Esophagus muscularis mucosa (tissue), 4 donors: ENCODE results near the gene SLC35D3.

GRCh38 chr6:136551119-136551601, 938 bp upstream of the MAP7 start:
- PRO-cap, result no peak
- RAMPAGE, long total RNA, 4 experiments, result no peak in any of the 4 experiments

DNA sequence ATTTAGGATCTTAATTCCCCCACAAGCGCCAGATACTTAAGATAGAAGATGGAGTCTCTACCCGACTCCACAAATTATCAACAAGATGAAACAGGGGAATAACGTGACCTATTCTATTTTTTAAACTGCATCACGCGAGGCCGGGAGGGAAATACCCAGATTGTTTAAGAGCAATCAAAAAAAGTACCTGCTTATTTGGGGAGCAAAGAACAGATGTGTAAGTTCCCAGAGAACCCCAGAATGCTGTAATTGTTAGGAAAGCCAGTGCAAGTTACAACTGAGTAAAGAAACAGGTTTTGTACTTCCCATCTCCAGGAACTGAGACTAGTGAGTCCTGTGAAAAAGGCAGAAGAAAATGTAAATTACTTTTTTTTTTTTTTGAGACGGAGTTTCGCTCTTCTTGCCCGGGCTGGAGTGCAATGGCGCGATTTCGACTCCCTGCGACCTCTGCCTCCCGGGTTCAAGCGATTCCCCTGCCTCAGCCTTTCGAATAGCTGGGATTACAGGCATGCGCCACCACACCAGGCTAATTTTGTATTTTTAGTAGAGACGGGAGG, 1.2 kb upstream of the MAP3K5 start:
- PRO-cap, result no peak
- RAMPAGE, long total RNA, 4 experiments, result no peak in any of the 4 experiments

GRCh38 chr6:136922134-136922872, at the start of gene SLC35D3:
Gene SLC35D3 (plus strand): TSS chr6:136922301.
- PRO-cap, result no peak
- RAMPAGE, long total RNA, 4 experiments, result no peak in any of the 4 experiments

DNA sequence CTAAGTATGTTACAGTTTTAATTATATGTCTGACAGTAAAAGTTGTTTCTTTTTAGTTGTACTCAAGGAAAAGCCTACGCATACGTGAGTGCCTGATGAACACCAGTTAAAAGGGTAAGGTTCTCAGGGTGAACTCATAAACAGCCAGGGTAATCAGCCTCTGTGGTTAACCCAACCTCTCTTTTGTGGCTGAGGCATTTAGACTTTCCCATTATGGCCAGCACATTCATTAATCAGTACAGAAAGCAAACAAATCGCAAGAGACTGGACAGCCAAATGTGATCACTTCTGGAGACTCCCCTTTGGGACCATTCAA, 19.0 kb downstream of the IL20RA start:
- PRO-cap, result no peak
- RAMPAGE, long total RNA, 4 experiments, result no peak in any of the 4 experiments

- PRO-cap, result no peak
- RAMPAGE, long total RNA, 4 experiments, result no peak in any of the 4 experiments
Measured at GRCh38 chr6:137045461-137045824, 678 bp upstream of the IL20RA start.

GRCh38 chr6:137211879-137212251, 7.3 kb downstream of the IFNGR1 start:
- PRO-cap, result no peak
- RAMPAGE, long total RNA, 4 experiments, result no peak in any of the 4 experiments

GRCh38 chr6:137648098-137648404, 153.9 kb upstream of the OLIG3 start:
- PRO-cap, result no peak
- RAMPAGE, long total RNA, 4 experiments, result no peak in any of the 4 experiments

GRCh38 chr6:137723800-137724381, 143.2 kb upstream of the TNFAIP3 start:
- PRO-cap, result no peak
- RAMPAGE, long total RNA, 4 experiments, result no peak in any of the 4 experiments

GRCh38 chr6:137731894-137732552, 135.0 kb upstream of the TNFAIP3 start:
- PRO-cap, result no peak
- RAMPAGE, long total RNA, 4 experiments, result no peak in any of the 4 experiments

GRCh38 chr6:137772979-137773332, 94.1 kb upstream of the TNFAIP3 start:
- PRO-cap, result no peak
- RAMPAGE, long total RNA, 4 experiments, result no peak in any of the 4 experiments

DNA sequence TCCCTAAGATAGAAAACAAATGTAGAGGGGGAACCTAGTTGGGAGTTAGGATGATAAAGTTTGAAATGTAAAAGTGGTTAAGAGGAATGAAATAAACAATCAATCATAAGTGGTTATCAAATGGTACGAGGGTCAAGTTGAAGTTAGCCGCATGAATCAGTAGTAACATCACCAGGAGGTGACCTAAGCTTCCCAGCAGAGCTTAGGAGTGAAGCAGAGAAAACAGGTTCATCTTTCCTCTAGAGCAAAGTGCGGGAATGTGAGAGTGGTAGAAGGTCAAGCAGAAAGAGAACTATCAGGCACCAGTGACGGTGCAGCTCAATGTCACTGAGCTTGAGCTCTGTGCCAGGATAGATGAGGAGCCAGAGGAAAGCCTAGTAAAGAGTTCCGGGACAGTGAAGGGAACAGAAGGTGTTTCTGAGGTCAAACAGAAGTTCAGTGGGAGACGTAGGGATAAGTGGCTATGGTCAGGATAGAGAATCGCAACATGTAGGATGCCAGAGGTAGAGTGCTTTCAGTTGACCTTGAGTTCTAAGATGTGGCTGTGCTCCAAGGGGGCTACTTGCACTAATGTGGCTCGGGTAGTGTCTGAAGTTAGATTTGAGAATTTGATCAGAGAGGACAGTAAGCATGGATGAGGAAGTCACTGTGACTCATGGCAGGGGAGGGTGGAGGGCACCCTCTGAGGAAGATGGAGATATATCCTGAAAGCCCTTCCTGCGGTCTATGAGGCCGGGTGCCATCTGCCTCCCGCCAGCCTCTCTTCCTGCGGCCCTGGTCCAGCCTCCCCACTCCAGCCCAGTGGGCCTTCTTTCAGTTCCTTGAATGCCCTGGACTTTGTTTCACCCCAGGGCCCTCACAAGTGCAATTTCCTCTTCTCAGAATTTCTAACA, 20.6 kb upstream of the TNFAIP3 start:
- PRO-cap, result no peak
- RAMPAGE, long total RNA, 4 experiments, result no peak in any of the 4 experiments

- PRO-cap, result bidirectional peak, plus-strand start at chr6:137868223, minus-strand start at chr6:137868211
- RAMPAGE, long total RNA, 4 experiments, result start-site peak on the minus strand in 4 of 4 experiments, at chr6:137868153-137868236 at its widest, 15 to 34 reads per replicate
Measured at GRCh38 chr6:137867935-137868405, 911 bp downstream of the TNFAIP3 start.

- PRO-cap, result no peak
- RAMPAGE, long total RNA, 4 experiments, result no peak in any of the 4 experiments
Measured at GRCh38 chr6:138105351-138105801, 1.8 kb downstream of the PERP start.

DNA sequence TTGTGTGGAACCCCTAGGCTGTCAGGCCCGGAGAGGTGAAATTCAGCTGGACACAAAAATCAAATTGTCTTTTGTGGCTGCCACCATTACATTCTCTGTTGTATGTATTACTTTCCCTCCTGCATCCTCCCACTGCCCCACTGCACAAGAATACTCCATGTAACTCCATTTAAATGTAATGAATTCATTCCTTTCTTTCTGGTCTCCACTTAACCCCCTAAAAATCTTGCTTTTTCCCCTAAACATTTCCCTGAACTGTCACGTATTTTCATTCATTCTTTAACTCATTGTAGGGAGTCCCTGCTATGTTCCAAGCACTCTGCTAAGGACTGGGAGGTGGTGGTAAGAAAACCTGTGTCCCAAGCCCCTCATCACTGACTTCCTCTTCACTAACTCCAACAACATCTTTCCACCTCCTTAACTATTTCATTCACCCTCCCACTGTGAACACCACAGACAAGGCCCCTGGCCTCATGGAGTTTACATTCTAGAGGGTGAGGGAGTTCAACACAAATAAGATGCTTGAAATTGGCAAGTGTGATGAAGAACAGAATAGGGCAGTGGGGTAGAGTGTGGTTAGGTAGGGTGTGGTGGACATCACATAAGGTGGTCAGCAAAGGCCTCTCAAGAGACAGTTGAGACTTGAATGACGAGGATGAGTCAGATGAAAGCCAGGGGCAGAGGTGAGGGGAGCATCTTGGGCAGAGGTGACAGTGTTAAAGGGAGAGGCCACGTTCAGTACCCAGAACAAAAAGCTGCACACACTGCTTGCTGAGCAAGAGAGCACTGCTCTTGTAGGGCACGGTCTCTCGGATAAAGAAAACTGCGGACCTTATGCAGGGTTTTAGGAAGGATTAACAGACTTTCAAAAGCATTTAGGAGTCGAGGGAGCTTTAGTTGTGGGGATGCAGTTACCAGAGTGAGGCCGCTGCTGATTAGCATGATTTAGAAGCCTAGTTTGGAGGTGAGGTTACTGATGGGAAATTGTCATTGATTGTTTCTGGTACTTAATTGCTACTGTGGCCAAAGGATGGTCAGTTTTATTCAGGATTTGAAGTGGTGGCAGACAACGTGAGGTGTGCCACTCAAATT, 9.8 kb downstream of the HEBP2 start:
- PRO-cap, result no peak
- RAMPAGE, long total RNA, 4 experiments, result no peak in any of the 4 experiments

DNA sequence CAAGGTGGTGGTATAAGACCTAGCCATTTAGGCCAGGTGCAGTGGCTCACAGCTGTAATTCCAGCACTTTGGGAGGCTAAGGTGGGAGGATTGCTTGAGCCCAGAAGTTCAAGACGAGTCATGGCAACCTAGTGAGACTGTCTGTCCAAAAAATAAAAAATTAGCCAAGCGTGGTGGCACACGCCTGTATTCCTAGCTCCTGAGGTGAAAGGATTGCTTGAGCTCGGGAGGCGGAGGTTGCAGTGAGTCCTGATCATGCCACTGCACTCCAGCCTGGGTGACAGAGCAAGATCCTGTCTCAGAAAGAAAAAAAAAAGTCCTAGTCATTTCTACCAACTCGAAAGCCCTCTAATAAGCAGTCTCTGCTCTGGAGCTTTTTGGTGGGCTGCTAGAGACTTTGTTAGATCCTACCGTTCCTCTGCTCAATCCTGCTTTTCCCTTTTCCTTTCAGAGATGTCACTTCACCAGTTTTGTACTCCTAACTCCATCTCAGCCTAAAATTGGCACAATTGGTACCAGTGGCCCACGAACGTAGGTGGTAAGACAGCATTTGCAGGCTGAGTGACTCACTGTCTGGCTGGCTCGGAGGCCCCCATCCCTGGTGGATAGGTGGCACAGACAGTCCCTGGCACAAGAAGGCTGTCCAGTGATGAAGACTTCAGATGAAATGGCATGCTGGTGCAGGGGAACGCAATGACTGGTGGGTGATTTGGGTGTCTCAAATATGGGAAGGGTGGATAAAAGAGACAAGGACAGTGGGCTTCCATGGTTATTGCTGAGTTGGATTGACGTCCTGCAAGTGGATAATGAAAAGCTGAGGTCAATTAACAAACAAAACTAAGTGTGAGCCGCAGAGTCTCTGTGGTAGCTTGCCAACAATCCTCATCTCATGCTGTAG, 11.0 kb downstream of the HEBP2 start:
- PRO-cap, result no peak
- RAMPAGE, long total RNA, 4 experiments, result no peak in any of the 4 experiments

DNA sequence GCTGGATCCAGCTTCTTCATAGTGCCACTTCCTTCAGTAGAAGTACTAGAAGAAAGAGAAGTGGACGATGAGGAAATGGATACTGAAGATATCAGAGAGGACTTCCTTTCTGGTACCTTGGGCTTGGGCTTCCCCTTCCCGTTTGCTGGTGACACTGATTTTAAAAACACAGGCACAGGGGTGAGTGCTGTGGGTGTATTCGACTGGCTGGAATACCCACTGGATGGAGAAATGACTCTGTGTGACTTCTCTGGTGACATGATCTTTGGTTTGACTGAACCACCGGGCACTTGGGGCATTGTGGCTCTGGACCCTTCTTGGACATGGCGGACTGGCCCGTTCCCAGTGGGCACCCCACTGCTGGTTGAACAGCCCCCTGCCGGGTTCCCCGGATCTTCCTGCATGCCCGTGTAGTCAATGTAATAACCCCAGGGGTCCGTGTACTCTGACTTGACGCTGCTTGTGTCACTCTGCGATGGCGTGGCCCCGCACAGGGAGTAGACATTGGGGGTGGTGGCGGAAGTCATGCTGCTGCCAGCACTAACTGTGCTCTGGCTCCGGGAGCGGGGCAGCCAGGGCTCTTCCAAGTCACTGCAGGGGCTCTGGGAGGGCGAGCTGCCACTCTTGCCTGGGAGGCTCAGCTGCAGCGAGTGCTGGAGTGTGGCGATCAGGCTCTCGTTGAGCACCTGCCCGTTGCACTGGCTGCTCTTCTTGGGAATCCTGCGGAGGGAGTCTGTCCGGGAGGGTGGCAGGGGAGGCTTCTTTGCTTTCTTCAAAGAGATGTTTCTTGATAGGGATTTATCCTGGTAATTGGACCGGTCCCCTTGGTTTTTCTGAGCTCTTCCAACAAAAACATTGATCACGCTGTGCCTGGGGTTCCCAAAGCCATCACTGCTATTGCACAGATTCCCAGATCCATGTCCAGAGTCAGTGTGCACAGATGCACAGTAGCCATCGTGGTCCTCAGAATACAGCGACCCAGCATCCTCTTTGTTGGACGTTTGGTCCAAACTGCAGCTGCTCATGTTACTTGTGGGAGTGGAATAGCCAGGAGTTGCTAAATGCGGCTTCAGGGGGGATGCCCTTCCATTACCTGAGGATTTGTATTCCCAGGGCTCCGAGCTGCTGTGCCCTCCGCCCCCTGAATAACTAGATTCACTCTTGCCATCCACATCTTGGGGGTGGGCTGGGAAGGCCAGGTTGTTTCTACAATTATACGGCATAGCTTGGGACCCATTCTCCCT, 28.0 kb downstream of the HEBP2 start:
- PRO-cap, result no peak
- RAMPAGE, long total RNA, 4 experiments, result no peak in any of the 4 experiments

DNA sequence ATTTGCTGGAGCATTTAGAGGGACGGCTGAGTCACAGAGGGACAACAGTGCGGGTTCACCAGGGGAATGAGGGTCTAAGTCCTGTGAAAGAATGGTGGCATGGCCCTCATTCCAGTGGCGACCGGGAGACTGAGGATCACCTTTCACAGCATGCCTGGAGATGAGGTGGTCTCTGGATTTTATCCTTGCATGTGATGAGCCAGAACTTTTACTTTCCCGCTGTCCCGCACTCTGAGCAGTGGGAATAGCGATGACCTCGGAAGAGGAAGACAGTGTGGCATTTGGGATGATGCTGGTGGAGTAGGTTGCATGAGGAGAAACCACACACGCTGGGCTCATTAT, 28.8 kb downstream of the HEBP2 start:
- PRO-cap, result no peak
- RAMPAGE, long total RNA, 4 experiments, result no peak in any of the 4 experiments

- PRO-cap, result no peak
- RAMPAGE, long total RNA, 4 experiments, result no peak in any of the 4 experiments
Measured at GRCh38 chr6:138503964-138504626, 4.8 kb upstream of the NHSL1 start.

- PRO-cap, result no peak
- RAMPAGE, long total RNA, 4 experiments, result no peak in any of the 4 experiments
Measured at GRCh38 chr6:138570537-138570976, 71.3 kb upstream of the NHSL1 start.

- PRO-cap, result bidirectional peak, plus-strand start at chr6:138692484, minus-strand start at chr6:138692391
- RAMPAGE, long total RNA, 4 experiments, result no peak in any of the 4 experiments
Measured at GRCh38 chr6:138692082-138692727, 81.4 kb upstream of the CCDC28A start.